NB4 (cell line): Measurements from ENCODE around the gene WDSUB1.

GRCh38 chr2:158722968-158723472, 72.1 kb upstream of the DAPL1 start:
- RRBS, result no CpG with 5 or more reads among the region's 7 CpGs

DNA sequence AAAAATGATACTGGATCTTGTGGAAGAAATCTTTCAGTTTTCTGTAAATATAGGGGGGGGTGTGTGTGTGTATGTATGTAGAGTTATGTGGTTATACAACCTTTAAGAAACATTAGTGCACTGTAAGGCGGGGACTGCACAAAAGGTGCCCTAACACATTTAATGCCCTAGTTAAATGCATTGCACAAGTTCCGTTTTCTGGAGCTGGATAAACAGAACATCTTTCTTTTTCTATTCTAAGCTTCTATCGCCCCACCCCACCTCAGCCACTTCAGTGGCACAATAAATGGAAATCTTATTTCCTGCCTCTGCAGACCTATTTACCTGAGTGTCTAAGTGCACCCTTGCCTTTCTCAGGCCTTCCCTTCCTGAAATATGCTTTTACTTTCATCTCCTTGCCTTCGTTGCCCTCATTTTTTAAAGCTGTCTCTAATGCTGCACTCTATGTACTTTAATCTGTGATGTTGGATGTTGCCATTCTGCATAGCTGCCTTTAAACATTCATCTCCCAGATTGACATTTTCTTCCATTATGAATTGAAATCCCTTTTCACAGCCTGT, 123.6 kb downstream of the TANC1 start:
- RRBS, result no CpG with 5 or more reads among the region's 4 CpGs

GRCh38 chr2:159286267-159287597, at the start of gene WDSUB1:
Gene WDSUB1, minus strand, starts transcription at chr2:159286703.
- RRBS, result 1% methylated on average over 37 of the region's 100 CpGs

DNA sequence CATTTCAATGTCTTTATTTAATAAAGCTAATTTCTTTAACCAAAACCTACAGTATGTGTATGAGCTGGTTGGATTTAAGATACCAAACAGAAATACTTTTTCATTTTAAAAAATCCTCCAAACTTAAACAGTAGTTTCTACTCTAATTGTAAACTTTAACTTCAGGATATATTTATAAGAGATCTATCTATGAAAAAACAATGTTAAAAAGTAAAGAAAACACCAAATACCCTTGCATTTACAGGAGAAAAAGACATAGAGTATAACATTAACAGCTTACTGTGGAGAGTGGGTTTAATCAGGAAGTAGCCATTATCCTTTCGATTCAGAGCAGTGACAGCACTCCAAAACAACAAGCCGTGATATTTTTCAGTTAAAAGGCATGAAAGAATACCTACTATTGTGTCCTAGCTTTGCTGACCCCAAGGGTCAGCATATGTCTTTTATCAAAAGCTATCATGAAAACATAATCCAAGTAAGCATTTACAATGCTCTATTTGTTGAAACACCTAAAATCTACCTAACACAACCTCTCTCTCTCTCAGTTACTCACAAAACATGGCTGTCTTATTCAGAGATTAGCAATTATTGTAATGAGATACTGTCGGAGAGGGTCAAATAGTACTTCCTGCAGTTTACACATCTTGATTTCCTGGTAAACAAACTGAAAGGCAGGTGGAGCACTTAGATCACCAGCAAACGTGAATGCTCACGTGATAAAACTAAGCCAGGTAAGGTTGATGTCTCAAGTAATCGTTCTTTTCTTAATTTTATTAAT, 100.2 kb downstream of the BAZ2B start:
- RRBS, result no CpG with 5 or more reads among the region's 6 CpGs

GRCh38 chr2:159615173-159616251, 836 bp downstream of the BAZ2B start:
- RRBS, result 1% methylated on average over 37 of the region's 72 CpGs

GRCh38 chr2:159936533-159936891, 32.0 kb upstream of the LY75 start:
- RRBS, result no CpG with 5 or more reads among the region's 4 CpGs

DNA sequence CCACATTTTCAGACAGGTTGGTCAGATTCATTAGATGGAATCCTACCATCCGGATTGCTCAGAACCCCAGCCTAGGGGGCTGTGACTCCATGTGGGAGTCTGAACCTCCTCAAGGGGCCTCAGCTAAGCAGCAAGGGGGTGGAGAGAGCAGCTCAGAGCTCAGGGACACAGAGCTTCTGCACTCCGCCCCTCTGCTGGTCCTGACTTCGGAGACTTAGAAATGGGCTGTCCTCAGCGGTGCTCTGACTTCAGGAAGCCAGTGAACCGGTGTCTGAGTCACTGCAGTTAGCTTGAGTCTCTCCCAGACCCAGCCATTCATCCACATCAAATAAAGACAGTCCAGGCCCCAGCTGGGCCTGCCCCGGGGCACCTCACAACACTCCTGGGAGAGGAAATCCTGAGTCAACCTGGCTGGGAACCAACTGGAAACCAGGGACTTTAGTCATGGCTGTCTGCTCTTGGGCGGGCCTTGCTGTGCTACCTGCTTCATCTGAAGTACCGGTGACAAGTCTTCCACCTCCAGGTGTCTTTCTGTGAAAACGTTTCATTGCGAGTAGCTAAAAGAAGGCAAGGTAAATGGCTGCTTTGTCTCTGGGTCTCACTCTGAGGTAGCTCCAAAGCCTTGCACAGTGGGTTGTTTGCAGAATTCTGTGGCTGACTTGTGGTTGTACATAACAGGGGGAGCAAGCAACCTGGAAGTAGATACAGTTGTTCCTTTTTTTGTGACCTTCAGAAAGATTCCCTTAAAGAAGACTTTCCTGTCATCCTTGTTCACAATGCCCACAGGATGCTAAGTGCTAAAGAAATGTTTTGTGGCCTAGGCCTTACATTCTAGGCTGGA, 5.5 kb upstream of the ITGB6 start:
- RRBS, result 72% methylated on average over 2 of the region's 10 CpGs

GRCh38 chr2:160367106-160367564, 126.5 kb downstream of the RBMS1 start:
- RRBS, result no CpG with 5 or more reads among the region's 4 CpGs

DNA sequence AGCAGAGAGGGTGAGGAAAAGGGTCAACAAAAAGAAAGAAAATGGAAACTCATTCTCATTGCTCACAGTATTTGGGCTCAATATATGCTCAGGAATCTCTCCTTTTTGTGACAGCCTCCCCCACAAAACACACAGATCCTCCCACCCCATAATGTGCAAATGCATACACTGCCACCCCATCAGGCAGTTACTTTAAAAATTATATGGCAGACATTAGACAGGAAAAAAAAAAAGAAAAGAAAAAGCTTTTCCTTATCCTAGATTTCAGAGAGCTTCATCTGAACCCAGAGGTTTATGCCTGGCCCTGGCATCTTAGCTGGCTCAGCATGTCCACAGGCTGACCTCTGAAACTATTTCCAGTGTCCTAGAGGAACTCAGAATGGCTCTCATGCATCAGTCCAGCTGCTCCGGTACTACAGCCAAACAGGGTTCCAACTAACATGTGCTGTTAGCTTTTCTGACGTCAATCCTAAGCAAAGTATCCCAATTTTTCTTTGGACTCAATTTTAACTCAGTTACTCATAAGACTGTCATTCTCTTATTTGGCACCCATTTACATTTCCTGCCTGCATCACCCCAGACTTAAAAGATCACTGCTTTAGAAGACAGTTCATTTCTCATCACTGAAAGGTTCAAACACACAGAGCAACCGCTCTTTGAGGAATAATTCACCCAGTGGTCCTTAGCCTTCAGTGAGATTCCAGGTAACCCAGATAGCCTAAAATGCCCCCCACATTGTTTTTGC, 105.8 kb downstream of the RBMS1 start:
- RRBS, result no CpG with 5 or more reads among the region's 3 CpGs

- RRBS, result no CpG with 5 or more reads among the region's 5 CpGs
Measured at GRCh38 chr2:160393946-160394706, 99.5 kb downstream of the RBMS1 start.

GRCh38 chr2:160423345-160423959, 70.2 kb downstream of the RBMS1 start:
- RRBS, result no CpG with 5 or more reads among the region's 8 CpGs

DNA sequence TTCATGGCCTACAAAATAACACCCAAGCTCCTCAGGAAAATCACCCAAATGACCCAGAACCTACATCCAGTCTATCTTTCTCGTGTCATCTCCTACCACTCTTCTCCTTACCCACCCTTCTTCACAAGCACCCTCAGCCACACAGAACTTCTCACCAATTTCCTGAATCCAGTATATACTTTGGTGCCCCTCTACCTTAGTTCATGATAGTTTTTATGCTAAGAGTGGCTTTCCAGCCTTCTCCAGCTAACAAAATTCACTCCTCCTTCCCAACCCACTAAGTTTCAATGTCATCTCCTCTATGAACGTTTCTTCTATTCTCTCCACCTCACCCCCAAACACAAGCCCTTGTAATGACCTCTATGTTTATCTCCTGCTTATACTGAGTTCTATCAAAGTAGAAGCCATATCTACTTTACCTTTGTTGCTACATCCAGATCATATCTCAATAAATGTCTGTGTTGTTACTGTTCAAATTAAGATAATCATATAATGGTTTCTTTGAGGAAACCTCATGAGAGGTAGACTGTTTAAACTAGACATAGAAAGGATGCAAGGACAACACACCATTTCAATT, 39.8 kb downstream of the RBMS1 start:
- RRBS, result no CpG with 5 or more reads among the region's 2 CpGs

- RRBS, result no CpG with 5 or more reads among the region's 3 CpGs
Measured at GRCh38 chr2:160695484-160696088, 202.0 kb upstream of the RBMS1 start.

- RRBS, result no CpG with 5 or more reads among the region's 6 CpGs
Measured at GRCh38 chr2:161077027-161077494, 83.2 kb upstream of the TANK start.

DNA sequence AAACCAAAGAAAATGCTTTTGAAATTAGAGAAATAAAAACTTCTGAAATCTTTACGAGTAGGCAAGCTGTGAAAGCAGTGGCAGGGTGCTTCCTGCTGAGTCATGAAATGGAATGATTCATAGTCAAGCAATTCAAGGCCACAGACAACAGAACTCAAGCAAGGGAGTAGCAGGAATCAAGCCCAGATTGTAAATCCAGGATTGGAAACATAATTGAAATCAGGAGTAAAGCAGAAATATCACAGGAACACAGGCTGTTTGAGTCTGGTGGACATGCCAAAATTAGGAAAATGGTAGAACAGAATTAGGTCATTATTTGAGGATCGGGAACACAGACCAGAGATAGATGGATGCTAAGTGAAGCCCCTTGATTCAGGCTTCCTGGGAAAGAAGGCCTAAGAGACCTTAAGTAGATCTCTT, 36.9 kb upstream of the TANK start:
- RRBS, result no CpG with 5 or more reads among the region's 2 CpGs

DNA sequence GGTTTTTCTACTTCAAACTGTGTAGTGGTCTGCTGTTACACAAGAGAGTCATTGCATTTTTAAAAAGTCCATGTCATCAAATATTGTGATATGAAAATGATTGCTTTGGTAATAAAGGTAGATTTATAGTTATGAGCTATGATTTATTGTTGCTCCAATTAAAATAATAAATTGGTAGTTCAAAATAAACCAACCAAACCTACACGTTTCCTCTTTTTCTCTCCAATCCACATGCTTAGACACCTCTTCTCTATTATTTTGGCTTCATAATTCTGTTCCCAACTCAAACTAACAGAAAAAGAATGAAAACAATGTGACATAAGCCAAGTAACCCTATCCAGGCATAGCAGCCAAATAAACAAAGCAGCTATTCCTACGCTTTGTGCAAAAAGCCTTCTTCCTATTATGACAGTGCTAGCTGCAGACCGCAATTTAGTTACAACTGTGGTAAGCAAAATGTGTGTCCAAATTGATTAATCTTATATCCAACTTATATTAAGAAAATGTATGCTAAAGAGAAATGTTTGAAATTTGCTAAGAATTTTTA, 20.7 kb upstream of the TANK start:
- RRBS, result no CpG with 5 or more reads among the region's 3 CpGs

DNA sequence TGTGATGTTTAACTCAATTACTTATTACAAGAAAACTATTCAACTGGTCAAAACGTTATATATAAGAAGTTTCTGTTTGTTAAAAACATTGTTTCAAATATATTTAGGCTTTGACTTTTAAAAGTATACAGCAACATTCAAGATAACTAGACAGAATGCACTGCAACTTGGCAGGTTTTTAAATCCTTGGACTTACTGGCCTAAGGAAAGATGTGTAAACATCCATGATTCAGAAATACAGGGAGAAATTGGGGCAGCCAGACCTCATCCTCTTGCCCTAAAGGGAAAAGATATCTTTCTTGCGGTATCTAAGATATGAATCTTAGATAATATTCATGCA, 830 bp upstream of the TANK start:
- RRBS, result no CpG with 5 or more reads among the region's 2 CpGs

DNA sequence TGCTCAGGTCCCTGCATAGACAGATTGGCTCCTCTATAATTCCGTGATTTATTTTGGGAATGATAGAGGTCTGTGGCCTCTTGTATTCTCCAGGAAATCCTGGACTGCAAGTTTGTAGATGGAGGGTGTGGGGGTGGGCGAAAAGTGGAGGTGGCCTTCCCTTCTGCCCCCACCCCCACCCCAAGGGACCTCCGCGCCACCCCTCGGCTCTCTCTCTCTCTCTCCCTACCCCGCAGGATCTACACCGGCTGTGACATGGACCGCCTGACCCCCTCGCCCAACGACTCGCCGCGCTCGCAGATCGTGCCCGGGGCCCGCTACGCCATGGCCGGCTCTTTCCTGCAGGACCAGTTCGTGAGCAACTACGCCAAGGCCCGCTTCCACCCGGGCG, 7.0 kb downstream of the TBR1 start:
- RRBS, result 95% methylated on average over 15 of the region's 24 CpGs